Spleen (tissue), 7 donors: ENCODE results near the gene ASS1.

DNA sequence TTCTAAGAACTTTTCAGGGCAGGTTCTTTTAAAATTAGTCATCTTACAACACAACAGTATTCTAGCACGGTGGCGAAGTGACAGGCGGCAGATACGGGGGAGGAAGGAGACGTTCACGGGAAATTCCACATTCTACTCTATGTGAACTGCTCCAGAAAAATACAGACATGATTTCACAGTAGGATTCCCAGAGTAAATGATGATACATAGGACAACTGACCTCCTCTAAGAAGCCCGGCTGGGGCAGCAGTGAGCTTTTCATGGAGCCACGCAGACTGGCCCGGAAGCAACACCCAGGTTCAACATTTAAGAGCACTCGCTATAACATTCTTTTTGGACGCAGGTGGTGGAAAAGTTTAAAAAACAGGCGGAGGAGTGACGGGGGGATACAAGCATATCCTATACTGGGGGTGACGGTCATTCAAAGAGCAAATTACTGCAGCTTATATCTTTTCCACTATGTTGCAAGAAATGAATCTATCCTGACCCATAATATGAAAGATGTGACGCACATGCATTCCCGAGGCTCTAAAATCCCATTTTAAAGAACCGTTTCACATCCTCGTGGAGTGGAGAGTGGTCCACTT lies 52.6 kb downstream of the USP20 start:
- PRO-cap, 4 experiments, result peak in 1 of 4 experiments; most common minus-strand start position 198 of the sequence (in 1)
- RAMPAGE, long total RNA, 4 experiments, result no peak in any of the 4 experiments

DNA sequence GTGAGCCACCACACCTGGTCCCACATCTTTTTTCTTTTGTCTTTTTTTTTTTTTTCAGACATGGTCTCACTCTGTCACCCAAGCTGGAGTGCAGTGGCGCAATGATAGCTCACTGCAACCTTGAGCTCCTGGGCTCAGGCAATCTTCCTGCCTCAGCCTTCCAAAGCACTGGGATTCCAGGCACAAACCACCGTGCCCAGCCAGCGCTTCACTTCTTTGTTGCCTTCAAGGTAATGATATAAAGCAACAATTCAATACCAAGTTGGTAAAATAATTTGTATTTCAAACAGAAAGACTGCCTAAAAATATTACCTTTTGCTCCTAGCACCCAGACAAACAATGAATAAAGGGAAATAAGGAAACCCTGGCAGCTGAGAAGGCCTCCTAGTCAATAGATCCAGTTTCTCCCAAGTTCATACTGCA lies 78.9 kb downstream of the USP20 start:
- PRO-cap, 4 experiments, result peak in 1 of 4 experiments; most common minus-strand start position 213 of the sequence (in 1)
- RAMPAGE, long total RNA, 4 experiments, result no peak in any of the 4 experiments

DNA sequence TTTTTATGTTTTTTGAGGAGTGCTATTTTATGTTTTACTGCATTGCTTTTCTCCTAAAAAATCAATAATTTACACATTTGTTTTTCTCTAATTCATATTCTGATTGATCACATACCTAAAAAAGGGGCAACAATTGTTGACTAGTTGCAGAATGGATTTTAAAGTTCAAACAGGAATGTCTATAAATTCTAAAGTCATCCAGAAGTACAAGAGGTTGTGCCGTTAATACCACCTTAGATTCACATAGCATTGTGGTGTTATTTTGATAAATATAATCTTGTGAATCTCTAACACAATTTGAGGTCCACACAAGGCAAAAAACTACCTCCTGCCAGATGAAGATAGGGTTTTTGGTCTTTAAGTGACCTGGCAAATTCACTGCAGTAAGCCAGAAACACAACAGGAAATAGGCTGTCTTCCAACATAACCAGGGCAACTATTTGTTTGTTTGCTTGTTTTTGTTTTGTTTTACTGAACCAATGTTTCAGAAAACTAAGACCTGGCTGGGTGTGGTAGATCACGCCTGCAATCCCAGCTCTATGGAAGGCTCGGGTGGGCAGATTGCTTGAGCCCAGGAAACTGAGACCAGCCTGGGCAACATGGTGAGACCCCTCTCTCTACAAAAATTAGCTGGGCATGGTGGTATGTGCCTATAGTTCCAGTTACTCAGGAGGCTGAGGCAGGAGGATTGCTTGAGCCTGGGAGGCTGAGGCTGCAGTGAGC lies 95.4 kb downstream of the USP20 start:
- PRO-cap, 4 experiments, result no peak in any of the 4 experiments
- RAMPAGE, long total RNA, 4 experiments, result no peak in any of the 4 experiments

GRCh38 chr9:129945157-129945871 lies 97.7 kb downstream of the FNBP1 start:
- PRO-cap, 4 experiments, result no peak in any of the 4 experiments
- RAMPAGE, long total RNA, 4 experiments, result no peak in any of the 4 experiments

DNA sequence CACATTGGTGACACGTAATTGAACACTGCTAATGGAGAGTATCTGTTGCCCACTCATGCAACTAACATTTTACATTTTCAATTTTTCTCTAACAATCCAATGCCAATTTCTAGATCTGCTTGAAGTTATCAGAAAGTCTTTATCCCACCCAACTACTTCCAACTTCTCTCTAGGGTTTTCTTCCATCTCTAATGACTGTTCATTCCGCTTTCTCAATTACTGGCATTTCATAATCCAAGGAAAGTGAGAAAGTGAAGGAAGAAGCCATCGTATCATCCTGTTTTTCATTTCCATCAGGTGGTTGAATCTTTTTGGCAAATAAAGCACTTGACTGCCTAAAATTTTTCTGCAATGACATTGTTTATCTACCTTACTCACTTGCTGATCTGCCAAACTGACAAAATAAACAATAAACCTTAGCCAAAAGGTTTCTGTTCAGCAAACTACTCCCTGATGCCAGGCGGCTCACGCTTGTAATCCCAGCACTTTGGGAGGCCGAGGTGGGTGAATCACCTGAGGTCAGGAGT lies 18.5 kb downstream of the FNBP1 start:
- PRO-cap, 4 experiments, result no peak in any of the 4 experiments
- RAMPAGE, long total RNA, 4 experiments, result no peak in any of the 4 experiments

- PRO-cap, 4 experiments, result peak in 1 of 4 experiments; most common minus-strand start chr9:130030977 (in 1)
- RAMPAGE, long total RNA, 4 experiments, result no peak in any of the 4 experiments
Observed at GRCh38 chr9:130030742-130031122, 12.3 kb downstream of the FNBP1 start.

DNA sequence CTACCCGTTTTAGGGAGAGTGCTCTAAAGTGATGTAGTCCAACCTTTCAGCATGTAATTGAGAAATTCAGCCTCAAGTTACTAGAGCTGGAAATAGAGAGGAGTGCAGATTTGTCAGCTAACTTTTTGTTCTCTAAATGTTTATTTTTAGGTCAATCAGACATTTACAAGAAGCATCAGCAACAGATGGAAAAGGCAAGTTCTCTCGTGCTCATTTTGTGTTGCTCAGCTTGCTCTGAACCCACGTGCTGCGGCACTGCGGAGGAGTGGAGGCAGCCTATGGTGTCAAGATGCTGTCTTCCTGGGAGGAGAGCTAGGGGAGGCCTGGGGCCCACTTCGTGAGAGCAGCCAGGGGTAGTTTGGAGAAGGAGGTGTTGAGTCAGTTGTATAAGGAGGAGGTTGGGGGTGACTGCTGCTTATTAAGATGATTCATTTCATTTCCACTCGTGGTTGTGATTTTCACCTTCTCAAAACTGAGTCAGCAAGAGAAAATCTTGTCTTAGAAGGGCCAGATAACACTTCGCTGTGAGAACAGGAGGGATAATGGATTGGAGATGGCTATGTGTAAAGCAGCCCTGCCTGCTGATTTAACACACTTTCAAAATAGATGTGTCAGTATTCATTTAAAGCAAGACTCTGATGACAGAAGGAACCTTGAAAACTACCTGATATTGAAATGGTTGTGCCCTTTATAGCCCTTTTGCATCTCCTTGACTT lies 53.8 kb downstream of the GPR107 start:
- PRO-cap, 4 experiments, result no peak in any of the 4 experiments
- RAMPAGE, long total RNA, 4 experiments, result no peak in any of the 4 experiments

DNA sequence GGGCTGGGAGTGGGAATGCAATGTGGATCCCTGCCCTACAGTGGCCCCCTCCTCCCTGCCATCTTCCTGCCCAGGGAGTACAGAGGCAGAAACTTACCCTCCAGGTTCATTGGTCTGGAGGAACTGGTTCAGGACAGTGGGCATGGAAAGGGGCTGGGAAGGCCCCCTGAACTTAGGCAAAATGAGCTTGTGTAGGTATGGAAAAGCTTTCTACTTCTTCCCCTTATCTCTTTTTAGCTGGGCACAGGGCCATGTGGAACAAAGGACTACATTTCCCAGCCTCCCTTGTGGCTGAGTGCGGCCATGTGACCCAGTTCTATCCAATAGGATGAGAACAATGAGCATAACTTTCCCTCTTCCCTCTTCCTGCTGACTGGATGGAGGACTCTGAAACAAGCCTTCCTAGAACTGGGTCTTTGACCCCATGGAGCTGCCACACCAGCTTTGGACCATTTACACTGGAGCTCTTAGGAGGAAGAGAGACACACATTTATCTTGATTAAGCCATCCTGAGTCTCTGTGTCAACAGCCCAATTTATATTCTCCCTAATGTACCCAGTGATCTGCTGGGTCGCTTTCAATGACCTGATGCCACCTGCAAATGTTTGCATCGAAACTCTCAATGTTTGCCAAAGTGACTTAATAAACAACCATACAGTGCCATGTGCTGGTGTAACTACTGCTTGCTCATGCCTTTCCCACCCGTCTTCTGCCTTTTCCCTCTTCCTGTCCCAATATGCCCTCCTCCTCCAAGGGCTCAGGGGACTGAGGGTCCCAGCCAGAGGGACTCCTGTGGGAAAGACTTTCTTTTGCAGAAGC lies 24.9 kb upstream of the HMCN2 start:
- PRO-cap, 4 experiments, result no peak in any of the 4 experiments
- RAMPAGE, long total RNA, 4 experiments, result no peak in any of the 4 experiments

DNA sequence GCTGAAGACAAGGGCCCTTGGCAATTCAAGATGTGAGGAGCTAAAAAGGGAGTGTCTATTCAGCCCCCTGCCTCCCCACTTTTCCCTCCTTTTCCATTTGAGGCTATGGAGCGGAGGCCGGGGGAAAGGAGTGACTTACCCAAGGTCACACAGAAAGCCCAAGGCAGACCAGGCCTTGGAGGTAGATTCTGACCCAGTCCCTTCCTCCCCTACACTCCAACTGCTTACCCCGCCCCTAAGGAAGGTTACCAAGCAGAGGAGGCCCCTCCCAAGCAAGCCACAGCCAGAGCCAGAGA lies 6.5 kb upstream of the ASS1 start:
- PRO-cap, 4 experiments, result no peak in any of the 4 experiments
- RAMPAGE, long total RNA, 4 experiments, result no peak in any of the 4 experiments

- PRO-cap, 4 experiments, result peak in 4 of 4 experiments; most common plus-strand start chr9:130444958 (in 4)
- RAMPAGE, long total RNA, 4 experiments, result start-site peak on the plus strand in 2 of 4 experiments, at chr9:130444901-130444964 at its widest, 50 to 189 reads per replicate
Observed at GRCh38 chr9:130444662-130445529, at the start of gene ASS1. Gene ASS1, plus strand, starts transcription at chr9:130444961.

DNA sequence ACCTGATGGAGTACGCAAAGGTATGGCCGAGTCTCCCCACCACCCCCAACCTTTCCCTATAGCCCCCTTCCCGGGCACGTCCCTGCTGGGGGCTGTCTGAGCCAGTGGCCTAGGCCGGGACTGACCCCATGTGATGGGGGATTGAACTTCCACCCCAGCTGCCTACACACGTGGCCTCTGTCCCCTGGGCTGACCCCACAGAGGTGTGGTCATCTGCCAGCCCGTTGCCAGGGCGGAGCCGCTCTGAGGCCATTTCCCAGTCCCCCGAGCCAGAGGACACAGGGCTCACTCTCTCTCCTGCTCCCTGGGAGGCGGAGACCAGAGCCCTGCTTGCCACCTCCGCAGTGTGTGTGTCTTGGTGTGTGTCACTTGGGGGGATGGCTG lies 22.0 kb downstream of the ASS1 start:
- PRO-cap, 4 experiments, result no peak in any of the 4 experiments
- RAMPAGE, long total RNA, 4 experiments, result no peak in any of the 4 experiments

DNA sequence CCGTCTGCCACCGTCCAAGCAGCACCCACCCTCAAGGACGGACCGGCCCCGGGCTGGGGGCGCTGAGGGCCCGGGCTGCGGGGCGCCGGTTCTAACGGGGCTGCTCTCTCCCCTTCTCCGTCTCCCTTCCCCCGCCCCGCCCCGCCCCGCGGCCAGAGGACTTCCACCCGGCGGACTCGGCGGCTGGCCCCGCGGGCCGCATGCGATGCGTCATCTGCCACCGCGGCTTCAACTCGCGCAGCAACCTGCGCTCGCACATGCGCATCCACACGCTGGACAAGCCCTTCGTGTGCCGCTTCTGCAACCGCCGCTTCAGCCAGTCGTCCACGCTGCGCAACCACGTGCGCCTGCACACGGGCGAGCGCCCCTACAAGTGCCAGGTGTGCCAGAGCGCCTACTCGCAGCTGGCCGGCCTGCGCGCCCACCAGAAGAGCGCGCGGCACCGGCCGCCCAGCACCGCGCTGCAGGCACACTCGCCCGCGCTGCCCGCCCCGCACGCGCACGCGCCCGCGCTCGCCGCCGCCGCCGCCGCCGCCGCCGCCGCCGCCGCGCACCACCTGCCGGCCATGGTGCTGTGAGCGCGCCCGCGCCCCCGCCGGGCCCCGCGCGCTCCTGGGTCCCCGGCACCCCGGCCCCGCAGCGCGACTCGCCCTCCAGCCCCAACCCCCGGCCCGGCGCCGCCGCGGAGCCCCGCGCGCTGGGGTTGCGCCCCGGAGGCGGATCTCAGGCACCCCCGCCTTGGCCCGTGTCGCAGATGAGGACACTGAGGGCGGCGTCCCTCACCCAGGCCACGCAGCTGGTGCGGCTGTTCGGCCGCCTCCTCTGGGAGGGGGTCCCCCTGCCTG lies 12.3 kb upstream of the EXOSC2 start:
- PRO-cap, 4 experiments, result peak in 2 of 4 experiments; most common plus-strand start position 583 of the sequence (in 2); most common minus-strand start position 484 of the sequence (in 2)
- RAMPAGE, long total RNA, 4 experiments, result no peak in any of the 4 experiments

DNA sequence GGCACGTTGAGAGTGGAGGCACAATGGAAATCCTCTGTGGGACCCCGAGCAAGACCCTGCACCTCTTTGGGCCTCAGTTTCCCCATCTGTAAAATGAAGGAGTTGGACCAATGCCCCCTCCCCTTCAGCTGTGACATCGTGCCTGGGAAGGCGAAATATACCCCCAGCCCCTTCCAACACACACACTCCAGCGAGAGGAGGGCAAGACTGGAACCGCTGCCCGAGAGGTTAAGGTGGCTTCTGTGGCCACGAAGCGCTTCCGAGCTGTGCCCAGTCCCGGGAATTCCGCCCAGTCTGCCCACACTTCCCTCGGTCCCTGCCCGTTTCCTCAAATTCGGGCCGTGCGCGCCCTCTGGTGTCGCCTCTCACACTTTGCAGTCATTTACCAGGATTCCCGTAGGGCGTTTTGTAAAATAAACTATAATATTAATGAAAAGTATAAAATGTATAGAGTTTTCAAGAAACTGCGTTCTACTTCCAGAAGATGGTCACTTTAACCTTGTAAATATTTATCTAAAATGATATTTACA lies 11.2 kb upstream of the EXOSC2 start:
- PRO-cap, 4 experiments, result peak in 1 of 4 experiments; most common minus-strand start position 296 of the sequence (in 1)
- RAMPAGE, long total RNA, 4 experiments, result no peak in any of the 4 experiments

GRCh38 chr9:130732461-130732905 lies 38.9 kb downstream of the EXOSC2 start:
- PRO-cap, 4 experiments, result no peak in any of the 4 experiments
- RAMPAGE, long total RNA, 4 experiments, result no peak in any of the 4 experiments

DNA sequence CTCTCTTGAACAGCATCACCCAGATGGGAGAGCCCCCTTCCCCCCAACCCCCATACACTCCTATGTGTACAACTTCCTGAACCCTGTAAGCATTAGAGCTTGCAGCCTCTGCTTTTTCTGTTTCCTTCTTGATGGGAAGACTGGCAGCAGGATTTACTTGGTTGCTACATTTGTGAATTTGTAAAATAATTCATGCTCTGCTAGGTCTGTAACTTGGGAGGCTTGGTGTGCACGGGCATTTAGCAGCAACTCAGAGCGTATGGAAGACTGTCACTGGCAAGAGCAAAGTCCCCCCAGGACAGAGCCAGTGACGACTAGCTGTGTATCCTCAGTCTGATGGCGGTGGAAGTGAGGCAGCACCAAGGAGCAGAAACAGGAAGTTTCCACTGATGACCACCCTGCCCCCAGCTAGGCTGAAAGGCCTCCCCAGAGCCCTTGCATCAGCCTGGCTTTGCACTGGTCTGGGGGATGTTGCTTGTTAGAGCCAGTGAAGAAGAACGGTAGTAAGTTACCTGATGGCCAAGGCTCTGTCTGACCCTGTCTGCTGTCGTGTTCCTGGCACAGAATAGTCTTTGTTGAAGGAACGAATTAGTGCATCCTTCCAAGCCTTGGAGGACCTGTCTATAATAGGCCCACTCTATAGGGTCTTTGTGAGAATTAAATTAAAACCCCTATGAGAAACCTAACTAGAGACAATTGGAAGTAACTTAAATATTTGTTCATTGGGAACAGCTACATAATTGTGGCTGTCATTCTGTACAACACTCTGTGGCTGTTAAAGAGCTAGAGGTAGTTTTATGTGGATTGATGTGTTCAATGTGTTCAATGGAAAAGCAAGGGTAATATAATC lies 66.7 kb upstream of the ABL1 start:
- PRO-cap, 4 experiments, result no peak in any of the 4 experiments
- RAMPAGE, long total RNA, 4 experiments, result no peak in any of the 4 experiments

- PRO-cap, 4 experiments, result no peak in any of the 4 experiments
- RAMPAGE, long total RNA, 4 experiments, result no peak in any of the 4 experiments
Observed at GRCh38 chr9:130938173-130938320, 1.0 kb downstream of the FIBCD1 start.

GRCh38 chr9:131094637-131095077 lies 1.7 kb upstream of the AIF1L start:
- PRO-cap, 4 experiments, result no peak in any of the 4 experiments
- RAMPAGE, long total RNA, 4 experiments, result no peak in any of the 4 experiments

DNA sequence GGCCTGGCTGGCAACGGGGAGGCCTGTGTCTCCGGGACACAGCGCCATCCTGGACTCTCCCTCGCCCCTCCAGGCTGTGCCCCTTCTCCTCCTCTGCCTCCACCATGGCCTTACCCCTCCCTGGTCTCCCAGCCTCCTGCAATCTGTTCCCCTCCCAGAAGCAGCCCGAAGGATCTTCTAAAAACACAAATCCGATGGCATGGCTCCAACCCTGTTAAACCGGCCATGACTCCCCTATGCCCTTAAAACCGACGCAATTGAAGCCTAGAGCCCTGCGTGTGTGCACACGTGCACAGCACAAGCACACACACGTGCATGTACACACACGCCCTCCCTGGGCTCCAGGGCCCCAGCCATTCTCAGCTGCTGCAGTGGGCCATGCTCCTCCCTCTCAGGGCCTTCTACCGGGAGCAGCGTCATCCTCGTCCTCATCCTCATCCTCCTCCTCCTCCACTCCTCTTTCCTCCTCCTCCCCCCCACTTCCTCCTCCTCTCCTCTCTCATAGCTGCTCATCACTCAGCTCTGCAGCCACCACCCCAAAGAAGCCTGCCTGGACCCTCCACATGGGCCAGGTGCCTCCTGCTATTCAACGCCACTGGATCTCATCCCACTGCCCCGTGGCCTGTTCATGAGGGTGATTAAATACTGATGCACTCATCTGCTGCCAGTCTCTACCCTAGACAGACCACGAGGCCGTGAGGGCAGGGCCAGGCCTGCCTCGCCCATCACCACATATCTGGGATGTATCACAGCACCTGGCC lies 10.1 kb downstream of the FAM78A start:
- PRO-cap, 4 experiments, result peak in 1 of 4 experiments; most common plus-strand start position 479 of the sequence (in 1); most common minus-strand start position 179 of the sequence (in 1)
- RAMPAGE, long total RNA, 4 experiments, result no peak in any of the 4 experiments

DNA sequence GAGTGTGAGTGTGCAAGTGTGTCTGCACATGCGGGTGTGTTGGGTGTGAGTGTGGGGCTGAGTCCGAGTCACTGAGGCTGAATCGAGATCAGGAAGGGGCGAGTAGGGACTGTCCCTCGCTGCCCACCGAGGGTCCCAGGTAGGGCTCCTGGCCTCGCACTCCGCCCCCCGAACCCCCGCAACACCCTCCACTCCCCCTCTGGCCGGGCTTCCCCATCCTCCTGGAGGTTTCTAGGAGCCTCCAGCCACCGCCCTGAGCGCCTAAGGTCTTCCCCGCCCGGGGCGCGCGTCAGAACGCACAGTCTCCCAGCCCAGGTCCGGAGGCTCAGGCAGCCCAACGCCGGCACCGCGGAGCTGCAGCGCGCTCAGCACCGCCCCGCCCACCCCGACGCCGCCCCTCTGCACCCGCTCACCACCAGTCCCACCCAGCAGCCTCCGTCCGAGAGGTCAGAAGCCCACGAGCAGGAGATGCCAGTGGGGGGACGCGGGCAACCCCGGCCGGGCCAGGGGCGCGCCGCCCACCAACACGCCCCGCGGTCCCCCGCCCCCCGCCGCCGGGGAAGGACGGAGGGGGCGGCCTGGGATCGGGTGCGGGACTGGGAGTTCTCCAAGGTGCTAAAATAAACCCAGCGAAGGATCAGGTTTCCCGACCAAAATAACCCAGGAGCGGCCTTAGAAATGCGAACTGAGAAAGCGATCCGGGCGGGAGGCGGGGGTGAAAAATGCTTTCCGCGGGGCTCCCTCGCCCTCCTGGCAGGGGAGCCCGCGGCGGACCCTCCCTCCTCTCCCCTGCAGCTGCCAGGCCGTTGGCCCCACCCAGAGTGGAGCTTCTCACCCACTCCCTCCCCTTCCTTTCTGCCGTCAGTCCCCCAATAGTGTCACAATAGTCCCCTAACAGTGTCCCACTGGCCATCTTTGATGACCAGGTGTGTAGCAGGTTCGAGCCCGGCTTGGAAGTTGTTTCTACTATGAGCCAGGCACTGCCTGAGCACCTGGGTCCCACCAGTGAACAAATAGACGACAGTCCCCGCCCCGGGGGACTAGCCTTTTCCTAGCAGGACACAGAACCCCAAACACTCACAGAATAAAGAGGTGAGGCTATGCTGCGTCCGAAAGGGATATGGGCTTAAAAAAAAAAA lies 6.6 kb upstream of the FAM78A start:
- PRO-cap, 4 experiments, result no peak in any of the 4 experiments
- RAMPAGE, long total RNA, 4 experiments, result no peak in any of the 4 experiments

GRCh38 chr9:131299159-131299882 lies 9.8 kb downstream of the PLPP7 start:
- PRO-cap, 4 experiments, result no peak in any of the 4 experiments
- RAMPAGE, long total RNA, 4 experiments, result no peak in any of the 4 experiments